Monocyte (primary cell): ENCODE data around the gene SLC13A5.

DNA sequence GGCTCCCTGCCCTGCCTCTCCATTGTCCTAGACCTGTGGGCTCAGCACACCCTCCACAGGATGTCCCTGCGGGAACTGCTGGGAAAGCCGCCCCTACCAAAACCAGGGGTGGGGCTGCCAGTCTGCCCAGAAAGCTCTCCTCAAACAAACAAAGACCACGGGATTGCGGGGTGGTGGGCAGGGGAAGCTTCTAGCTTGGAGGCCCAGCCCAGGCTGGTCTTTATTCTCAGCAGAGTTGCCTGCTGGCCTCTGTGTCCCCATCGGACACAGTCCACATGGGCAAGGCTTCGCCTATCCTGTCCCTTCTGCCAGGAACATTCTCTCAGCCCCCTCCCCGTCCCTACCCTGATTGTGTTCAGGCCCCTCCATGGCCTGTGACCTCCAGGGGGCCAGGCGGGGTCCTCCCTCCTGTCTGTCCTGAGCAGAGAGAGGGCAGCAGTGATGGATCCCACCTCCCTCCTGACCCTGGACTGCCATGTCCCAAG is 20.9 kb downstream of the SPNS2 start:
- PRO-cap, 2 experiments: no peak in any of the 2 experiments

- PRO-cap, 2 experiments: no peak in any of the 2 experiments
Measured at GRCh38 chr17:4531136-4532042, 23.8 kb downstream of the MYBBP1A start.

- PRO-cap, 2 experiments: no peak in any of the 2 experiments
Measured at GRCh38 chr17:4532909-4533939, 22.0 kb downstream of the MYBBP1A start.

- PRO-cap, 2 experiments: no peak in any of the 2 experiments
Measured at GRCh38 chr17:4537490-4538275, 17.5 kb downstream of the MYBBP1A start.

- PRO-cap, 2 experiments: no peak in any of the 2 experiments
Measured at GRCh38 chr17:4540176-4541062, 14.8 kb downstream of the MYBBP1A start.

GRCh38 chr17:4562047-4562648 is 1.8 kb upstream of the GGT6 start:
- PRO-cap, 2 experiments: no peak in any of the 2 experiments

DNA sequence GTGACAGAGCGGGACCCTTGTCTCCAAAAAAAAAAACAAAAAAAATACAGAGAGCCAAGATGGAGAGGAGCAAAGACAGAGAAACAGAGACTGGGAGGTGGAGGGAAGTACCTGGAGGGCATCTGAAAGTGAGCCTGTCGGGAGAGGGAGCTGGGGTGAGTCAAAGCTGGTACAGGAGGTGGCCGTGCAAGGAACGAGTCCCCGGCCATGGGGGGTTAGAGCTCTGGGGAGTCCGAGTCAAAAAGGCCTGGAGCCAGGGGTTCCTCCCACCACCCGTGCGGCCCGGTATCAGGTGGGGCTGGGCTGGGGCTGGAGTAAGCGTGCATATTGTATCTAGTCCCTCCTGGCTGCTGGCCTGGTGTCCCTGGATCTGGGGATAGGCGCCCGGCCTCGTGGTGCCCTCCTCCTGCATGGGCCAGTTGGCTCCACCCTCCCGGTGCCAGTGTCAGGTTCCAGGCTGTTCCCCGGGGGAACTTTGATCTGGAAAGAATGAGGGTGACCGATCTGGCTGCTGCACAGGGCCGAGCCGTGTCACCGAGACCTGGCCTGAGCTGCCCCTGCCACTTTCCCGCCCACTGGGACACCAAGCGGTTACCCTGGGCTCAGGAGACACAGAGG is 8.7 kb upstream of the SMTNL2 start:
- PRO-cap, 2 experiments: no peak in any of the 2 experiments

- PRO-cap, 2 experiments: no peak in any of the 2 experiments
Measured at GRCh38 chr17:4598014-4598733, 13.8 kb downstream of the SMTNL2 start.

GRCh38 chr17:4787344-4787543 is 1.1 kb upstream of the VMO1 start:
- PRO-cap, 2 experiments: no peak in any of the 2 experiments

DNA sequence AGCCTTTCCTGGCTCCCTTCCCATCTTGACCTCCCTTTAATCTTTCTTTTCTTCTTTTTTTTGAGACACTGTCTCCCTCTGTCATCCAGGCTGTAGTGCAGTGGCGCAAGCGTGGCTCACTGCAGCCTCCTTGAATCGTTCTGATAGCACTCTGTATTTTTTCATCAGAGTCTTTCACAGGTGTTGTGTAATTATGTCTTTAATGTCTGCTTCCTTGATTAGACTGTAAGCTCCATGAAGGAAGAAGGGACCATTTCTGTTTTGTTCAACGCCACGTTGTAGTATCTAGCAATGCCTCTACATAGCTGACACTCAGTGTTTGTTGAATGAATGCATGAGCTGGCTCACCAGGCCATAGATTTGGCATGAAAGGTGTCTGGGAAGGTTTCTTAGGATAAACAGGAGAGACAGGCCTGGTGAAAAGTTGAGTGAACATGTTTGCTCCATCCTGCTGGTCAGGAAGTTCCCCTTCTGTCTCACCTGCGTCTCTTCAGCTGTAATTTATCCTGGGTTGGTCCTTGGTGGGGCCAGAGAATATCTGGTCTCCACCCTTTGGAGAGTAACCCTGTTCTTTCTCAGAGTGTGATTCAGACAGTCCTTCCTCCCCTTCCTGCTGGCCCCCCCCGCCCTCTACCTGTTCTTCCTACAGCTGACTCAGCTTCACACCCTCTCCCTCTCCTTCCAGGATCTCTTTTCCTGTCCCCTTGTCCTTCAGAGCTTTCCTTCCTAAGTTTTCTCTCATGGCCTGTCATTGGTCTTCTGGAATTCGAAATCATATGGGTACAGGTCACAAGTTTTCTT is 17.0 kb downstream of the MINK1 start:
- PRO-cap, 2 experiments: no peak in any of the 2 experiments

GRCh38 chr17:4853268-4853825 is 20.2 kb downstream of the MINK1 start:
- PRO-cap, 2 experiments: no peak in any of the 2 experiments

DNA sequence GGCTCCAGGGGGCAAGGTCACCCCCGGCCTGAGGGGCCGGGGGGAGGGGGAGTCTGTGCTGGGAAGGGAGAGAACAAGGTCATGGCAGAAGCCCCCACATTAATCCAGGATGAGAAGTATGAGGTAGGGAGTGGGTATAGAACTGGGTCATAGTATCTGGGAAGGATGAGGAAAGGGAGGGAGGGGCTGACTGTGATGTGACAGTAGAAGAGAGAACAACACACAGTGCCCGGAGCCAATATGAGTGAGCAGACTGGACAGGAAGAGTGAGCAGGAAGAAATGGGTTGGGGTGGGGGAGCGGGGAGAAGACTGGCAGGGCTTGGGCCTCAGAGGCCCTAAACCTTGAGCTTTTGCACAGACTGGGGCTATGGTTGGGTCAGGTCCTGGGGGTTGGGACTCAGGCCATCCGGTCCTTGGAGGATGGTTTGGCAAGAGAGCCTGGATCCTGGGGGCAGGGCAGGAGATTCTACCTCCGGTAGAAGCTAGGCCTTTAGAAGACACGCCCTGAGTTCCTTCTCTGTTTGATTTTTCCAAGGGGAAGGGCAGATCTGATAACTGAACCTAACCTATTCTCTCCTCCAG is 1.2 kb downstream of the CAMTA2 start:
- PRO-cap, 2 experiments: no peak in any of the 2 experiments

- PRO-cap, 2 experiments: no peak in any of the 2 experiments
Measured at GRCh38 chr17:5200234-5200875, 8.7 kb upstream of the ZNF594 start.

GRCh38 chr17:5237767-5238191 is 3.1 kb upstream of the SCIMP start:
- PRO-cap, 2 experiments: no peak in any of the 2 experiments

GRCh38 chr17:5434706-5435531 is 4.0 kb downstream of the C1QBP start:
- PRO-cap, 2 experiments: no peak in any of the 2 experiments

- PRO-cap, 2 experiments: no peak in any of the 2 experiments
Measured at GRCh38 chr17:5499360-5500663, 994 bp downstream of the ENSG00000286190 start.

DNA sequence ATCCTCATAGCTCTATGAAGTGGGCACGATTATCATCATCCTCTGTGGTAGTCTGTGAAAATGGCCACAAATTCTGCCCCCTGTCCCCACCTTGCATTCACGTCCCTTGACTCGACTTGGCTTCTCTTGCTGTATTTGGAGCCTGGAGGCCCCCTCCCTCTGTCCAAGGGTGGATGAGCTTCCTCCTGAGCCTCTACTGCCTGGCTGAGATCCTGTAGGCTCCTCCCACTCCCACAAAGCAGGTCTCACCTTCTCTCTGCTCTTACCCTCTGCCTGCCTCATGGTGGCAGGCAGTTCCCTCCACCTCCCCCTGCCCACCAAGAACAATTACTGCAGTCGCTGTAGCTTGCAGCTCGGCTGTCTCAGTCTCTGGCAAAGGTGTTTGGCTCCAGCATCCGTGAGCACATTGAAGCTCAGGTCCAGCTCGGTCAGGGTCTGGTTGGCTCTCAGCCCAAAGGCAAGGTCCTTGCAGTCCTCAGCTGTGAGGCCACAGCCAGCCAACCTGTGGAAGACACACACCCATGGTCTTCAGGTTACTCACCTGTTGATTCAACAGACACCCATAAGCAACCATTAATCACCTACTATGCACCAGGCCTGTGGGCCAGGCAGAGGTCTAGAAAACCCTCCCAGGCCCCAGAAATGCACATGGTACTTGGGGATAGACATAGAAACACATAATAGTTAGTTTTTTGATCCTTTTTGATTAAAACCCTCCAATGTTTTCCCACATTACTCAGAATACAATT is 40.9 kb upstream of the ENSG00000286190 start:
- PRO-cap, 2 experiments: no peak in any of the 2 experiments

GRCh38 chr17:6179105-6179566 is 109.0 kb downstream of the WSCD1 start:
- PRO-cap, 2 experiments: no peak in any of the 2 experiments

- PRO-cap, 2 experiments: no peak in any of the 2 experiments
Measured at GRCh38 chr17:6567264-6567838, 11.0 kb upstream of the PITPNM3 start.

- PRO-cap, 2 experiments: no peak in any of the 2 experiments
Measured at GRCh38 chr17:6712930-6714212, at the start of gene SLC13A5. Gene SLC13A5 (minus strand): TSS chr17:6713369.